Placental epithelial cell (primary cell): Measurements from ENCODE around the genes EPHB4, TRIM56 and AP1S1.

GRCh38 chr7:100678855-100679217 is 5.3 kb downstream of the GNB2 start:
- CAGE, long polyA plus RNA, result no peak

- CAGE, long polyA plus RNA, result no peak
These were observed 8.1 kb downstream of the GIGYF1 start for GRCh38 chr7:100685850-100686546.

DNA sequence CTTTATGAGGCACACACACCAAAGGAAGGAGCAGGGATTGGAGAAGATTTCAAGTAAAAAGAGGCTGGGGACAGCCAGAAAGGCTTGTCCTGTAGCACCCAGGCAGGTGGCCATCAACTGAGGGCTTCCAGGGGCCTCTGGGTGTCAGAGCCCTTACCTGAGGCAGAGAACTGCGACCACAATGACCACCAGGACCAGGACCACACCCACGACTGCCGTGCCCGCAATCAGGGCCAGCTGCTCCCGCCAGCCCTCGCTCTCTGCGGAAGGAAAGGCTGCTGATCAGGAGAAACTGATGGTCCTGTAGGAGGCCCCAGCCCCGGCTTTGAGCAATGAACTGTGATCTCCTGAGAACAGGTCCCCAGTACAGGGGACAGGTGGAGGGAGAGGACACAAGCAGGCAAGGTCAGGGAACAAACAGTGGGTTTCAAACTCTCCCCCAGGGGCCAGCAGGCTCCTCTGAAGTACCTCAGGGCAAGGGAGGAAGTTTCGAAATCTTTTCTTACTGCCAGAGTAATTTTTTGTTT is 13.5 kb downstream of the EPHB4 start:
- CAGE, long polyA plus RNA, result no peak

GRCh38 chr7:100827333-100828341 is at the start of gene EPHB4:
Gene EPHB4 (minus strand): TSS chr7:100827523.
- CAGE, long polyA plus RNA, result no peak

- CAGE, long polyA plus RNA, result no peak
These were observed 3.5 kb downstream of the MUC3A start for GRCh38 chr7:100952550-100953499.

DNA sequence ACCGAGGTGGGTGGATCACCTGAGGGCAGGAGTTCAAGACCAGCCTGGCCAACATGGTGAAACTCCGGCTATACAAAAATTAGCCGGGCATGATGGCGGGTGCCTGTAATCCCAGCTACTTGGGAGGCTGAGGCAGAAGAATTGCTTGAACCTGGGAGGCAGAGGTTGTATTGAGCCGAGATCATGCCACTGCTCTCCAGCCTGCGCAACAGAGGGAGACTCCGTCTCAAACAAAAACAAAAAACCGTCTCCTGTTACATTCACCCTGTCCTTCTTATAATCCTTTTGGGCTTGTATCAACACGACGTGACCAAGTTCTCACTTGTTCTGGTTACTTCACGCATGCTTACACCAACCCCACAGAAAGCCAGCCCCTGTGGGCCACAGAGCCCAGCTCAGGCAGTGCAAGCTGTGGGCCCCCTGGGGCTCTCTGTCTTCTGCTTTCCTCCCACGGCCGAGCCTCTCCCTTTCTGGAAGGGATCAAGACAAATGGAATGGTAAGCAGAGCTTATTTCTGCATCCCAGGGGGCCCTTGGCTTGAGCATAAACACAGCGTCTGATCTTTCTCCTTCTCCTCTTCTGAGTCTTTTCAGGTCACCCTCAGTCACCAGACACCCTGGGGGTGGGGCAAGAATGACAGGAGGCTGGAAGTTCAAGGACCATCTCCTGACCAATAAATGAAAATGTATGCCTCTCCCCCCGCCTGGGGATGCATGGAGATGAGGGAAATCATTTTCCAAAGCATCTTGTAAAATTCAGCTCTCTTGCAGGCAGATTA is 19.1 kb upstream of the TRIM56 start:
- CAGE, long polyA plus RNA, result no peak

DNA sequence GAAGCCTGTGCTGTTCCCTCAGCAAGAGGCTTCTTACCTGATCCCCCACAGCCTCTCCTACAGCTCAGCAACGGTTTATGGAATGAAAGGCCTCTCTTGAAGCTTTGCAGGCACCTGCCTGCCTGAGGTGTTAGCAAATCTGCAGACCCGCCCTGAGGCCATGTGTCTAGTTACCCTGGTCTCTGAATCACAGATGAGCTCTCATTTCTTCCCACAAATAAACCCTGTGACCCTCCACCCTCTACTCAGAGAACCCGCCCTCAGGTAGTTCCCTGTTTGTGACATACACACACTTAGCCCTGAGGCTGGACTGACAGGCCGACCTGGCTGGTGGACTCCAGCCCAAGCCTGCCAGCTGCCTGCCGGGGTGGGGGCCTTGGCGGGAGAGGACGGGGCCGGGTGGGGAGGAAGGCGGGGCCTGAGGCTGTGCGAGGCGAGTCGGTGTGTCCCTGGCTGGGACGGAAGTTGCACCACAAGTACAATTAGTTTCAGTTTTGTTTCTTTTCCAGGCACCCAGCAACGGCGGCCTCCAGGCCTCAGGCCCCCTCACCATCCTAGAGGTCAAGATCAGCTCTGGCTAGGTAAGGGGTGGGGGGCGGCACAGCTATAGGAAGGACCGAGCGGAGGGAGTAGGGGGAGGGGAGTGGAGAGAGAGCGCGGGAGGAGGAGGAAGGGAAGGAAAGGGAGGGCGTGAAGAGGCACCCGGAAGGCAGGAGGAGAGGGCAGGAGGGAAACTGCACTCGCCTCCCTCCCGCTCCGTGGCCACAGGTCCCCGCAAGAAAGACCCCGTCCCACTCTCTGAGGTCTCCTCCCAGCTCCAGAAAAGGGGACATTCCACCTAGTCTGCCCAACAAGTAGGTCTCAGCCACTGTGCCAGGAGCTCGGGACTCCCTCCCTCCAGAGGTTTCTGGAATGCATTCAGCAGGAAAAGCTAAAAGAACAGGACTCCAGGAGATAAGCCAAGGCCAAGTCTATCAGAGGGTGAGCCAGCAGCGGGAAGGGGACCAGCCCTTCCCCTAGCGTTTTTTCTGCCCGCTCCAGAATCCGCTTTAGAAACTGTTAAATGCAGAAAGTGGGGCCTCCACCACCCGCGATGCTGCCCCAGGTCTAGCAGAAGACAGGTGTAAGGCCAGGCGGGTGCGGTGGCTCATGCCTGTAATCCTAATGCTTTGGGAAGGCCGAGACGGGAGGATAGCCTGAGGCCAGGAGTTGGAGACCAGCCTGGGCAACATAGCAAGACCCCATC is at the start of gene TRIM56:
Gene TRIM56, plus strand, starts transcription at position 491 of the 1,246 bp plus-strand sequence.
- CAGE, long polyA plus RNA, result no peak

GRCh38 chr7:101090884-101091508 is 5.7 kb downstream of the TRIM56 start:
- CAGE, long polyA plus RNA, result no peak

- CAGE, long polyA plus RNA, result no peak
These were observed 9.5 kb downstream of the TRIM56 start for GRCh38 chr7:101094664-101095354.

DNA sequence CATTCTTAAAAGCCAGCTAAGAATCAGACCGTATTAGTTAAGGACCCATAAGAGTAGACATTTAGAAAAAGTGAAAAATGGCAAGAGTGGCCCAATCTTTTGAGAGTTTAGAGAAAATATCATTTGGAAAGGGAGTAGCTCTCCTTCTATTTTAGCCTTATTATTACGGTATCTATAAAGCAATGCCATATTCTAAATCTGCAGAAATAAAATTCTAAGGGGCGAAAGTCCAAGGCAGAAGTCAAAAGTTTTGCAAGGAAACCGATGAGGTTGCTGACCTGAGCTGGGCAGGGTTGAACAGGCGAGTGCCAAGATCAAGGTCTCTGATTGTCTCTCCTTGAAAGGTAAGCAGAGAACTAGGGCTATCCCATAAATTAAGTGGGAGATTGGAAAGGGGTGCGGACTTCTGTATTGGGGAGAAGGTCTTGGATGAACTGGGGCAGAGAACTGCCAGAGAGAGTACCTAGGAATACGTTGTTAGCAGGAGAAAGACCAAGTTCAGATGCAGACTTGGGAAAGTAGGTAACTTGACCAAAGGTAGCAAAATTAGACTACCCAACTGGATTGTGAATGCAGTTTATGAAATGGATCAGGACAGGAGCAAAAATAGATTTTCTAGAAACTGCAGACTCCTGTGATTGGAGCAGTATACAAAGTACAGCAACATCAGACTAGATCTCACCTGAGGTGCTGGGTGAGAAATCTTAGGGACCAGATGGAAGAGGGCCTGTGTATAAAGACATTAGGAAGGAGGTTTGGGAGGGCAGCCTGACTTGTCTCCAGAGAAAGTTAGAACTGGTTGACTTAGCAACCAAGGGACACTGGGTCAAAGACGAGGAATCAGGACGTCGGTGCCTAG is 11.9 kb downstream of the TRIM56 start:
- CAGE, long polyA plus RNA, result no peak

GRCh38 chr7:101117270-101117833 is 9.6 kb upstream of the SERPINE1 start:
- CAGE, long polyA plus RNA, result no peak

- CAGE, long polyA plus RNA, result no peak
These were observed at the start of gene AP1S1 for GRCh38 chr7:101153925-101154859. Gene AP1S1 (plus strand): TSS chr7:101154476.

DNA sequence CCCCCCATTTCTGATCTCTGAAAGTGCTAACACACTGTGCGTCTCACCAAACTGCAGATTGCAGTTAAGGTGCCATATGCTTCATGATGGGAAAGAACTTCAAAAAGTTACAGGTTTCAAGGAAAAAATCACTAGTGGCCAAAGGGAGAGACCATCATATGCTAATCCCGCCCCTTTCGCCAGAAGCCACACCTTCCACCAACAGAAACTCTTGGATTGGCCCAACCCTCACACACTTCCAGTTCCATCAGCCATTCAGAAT is 2.2 kb upstream of the NAT16 start:
- CAGE, long polyA plus RNA, result no peak

DNA sequence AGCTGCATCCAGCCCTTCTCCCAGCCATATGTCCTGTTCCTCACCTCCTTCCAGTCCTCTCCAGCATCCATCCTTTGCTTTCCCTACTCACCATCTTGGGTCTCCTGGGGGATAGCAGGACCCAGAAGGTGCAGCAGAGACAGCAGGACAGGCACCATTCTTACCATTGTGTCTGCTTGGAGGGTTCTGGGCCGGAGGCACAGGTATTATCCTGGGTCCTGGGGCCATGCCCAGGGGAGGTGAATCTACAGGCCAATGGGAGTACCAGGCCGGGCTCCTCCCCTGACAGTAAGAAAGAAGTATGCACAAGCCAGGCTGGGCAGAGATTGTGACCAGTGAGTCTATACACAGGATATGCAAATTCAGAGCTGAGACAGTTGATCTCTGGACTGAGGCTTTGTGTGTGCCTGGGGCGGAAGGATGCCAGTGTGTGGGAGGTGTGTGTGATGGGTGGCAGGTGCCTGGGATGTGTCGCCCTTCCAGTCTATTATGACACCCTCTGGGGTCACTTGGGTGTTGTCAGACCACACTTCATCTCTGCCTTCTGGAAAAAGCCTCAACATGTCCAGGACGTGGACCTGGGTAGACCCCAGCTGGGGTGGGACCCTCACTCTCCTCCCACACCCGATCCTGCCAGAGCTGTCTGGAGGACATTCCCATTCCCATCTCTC is 31.9 kb downstream of the IFT22 start:
- CAGE, long polyA plus RNA, result no peak

- CAGE, long polyA plus RNA, result no peak
These were observed 13.5 kb upstream of the COL26A1 start for GRCh38 chr7:101349104-101349690.

GRCh38 chr7:101390720-101391706 is 28.3 kb downstream of the COL26A1 start:
- CAGE, long polyA plus RNA, result no peak

- CAGE, long polyA plus RNA, result no peak
These were observed 74.5 kb downstream of the COL26A1 start for GRCh38 chr7:101437069-101437704.

DNA sequence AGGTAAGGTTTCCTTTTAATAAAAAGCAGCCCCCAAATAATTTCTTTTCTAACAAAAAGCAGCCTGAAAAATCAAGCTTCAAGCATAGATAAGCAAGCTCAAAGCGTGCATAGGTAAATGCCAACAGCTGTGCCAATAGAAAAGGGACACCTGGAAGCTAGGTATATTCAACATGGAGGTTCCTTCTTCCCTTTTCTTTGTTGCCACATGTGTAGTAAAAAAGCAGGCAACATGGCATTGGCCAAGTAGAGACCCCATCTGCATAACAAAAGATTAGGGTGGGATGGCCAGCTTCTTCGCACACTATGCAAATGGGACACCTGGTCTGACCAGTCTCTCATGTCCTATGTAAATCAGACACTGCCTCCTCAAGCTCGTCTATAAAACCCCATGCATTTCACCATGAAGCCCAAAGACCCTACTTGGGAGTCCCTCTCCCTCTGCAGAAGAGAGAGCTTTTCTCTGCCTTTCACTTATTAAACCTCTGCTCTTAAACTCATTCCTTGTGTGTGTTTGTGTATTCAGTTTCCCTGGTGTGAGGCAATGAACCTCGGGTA is 54.0 kb downstream of the MYL10 start:
- CAGE, long polyA plus RNA, result no peak

GRCh38 chr7:101624552-101625047 is 4.5 kb downstream of the MYL10 start:
- CAGE, long polyA plus RNA, result no peak

GRCh38 chr7:101739732-101740031 is 77.7 kb upstream of the CUX1 start:
- CAGE, long polyA plus RNA, result no peak